ENCODE measurements around a stretch of chr1.

DNA sequence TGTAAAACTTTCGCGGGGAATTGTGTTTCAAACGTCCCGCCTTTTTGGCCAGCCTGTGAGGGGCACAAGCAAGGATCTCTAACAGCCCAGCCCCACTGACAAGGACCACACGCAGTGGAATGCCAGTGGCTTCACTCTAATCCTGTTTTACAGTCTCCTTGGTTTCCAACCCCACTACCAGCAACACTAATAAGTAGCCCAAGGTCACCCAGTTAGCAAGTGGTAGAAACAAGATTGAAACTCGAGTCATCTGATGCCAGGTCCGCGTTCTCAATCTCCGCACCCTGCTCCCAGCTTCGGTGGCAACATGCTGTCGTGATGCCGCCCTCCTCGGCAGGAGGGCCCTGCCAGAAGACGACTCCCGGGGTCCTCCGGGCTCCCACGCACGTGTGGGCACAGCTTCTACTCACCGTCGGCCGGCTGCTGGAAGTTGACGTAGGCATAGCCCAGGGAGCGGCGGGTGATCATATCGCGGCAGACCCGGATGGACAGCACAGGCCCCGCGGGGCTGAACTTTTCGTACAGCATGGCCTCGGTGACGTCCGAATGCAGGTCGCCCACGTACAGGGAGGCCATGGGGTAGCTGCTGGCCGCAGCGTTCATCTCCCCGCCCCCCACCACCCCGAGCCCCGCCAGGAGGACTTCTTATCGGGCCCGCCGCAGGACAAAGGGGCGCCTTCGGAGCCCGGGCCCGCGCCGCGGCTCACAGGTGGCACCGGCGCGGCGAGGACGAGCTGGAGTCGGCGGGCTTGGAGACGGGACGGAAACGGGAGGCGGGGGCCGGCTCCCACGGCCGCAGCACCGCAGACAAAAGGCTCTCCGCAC, 1.0 kb downstream of the PABPC4 start:
- RRBS, result 1% methylated on average over 19 of the region's 66 CpGs

GRCh38 chr1:39593976-39594458, 17.4 kb upstream of the PABPC4 start:
- RRBS, result no CpG with 5 or more reads among the region's 9 CpGs

- RRBS, result 12% methylated on average over 10 of the region's 69 CpGs
These were observed 7.4 kb downstream of the HPCAL4 start for GRCh38 chr1:39683676-39684447.

- RRBS, result no CpG with 5 or more reads among the region's 13 CpGs
These were observed 4.8 kb downstream of the MYCL start for GRCh38 chr1:39896550-39897595.

- RRBS, result no CpG with 5 or more reads among the region's 24 CpGs
These were observed 1.0 kb downstream of the MFSD2A start for GRCh38 chr1:39955765-39956560.

GRCh38 chr1:39960566-39961113, 5.7 kb downstream of the MFSD2A start:
- RRBS, result no CpG with 5 or more reads among the region's 8 CpGs

- RRBS, result no CpG with 5 or more reads among the region's 4 CpGs
These were observed 25.8 kb downstream of the MFSD2A start for GRCh38 chr1:39980587-39981222.

DNA sequence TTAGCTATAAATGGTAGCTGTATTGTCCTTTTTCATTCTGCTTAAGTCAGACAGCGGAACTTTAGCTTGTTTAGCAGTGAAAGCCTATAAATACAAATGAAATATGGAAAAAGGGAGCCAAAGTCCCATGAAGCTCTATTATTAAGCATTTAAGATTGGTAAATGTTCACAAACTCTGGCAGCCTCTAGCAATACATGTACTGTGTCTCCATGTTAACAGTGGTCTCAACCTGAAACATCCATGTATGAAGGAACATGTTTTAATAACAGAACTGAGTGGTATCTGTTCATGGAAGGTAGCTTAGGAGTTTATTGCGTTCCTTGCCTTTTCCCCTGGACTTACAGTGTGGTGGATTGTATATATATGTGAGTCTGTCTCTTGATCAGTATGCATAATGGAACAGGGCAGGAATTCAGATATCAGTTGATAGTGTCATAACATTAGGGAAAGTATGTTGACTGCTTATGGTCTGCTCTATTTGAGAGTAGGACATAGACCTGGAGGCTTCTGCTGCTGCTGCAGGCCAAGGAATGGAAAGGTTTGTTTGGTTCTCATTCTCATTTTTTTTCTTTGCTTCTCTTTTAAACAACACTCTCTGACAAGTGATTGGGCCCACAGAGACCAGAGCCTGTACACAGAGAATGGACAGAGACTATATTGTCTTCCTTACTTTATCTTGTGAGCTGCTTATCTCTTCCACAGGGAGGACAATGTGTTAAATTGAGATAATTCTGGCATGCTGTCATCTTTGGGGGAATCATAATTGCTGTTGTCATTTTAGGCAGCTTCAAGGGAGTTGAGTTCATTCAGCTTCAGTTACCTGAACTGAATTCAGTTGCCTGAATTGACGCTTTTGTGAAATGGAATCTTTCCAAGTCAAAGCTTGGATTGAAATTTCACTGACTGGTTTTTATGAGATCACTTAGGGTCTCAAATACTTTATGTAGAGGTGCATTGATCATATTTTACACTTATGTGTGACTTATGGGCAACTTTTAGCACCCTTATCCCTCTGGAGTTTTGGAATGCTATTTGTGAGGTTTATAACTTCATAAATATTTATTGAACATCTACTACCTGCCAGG, 16.8 kb downstream of the CAP1 start:
- RRBS, result no CpG with 5 or more reads among the region's 3 CpGs

DNA sequence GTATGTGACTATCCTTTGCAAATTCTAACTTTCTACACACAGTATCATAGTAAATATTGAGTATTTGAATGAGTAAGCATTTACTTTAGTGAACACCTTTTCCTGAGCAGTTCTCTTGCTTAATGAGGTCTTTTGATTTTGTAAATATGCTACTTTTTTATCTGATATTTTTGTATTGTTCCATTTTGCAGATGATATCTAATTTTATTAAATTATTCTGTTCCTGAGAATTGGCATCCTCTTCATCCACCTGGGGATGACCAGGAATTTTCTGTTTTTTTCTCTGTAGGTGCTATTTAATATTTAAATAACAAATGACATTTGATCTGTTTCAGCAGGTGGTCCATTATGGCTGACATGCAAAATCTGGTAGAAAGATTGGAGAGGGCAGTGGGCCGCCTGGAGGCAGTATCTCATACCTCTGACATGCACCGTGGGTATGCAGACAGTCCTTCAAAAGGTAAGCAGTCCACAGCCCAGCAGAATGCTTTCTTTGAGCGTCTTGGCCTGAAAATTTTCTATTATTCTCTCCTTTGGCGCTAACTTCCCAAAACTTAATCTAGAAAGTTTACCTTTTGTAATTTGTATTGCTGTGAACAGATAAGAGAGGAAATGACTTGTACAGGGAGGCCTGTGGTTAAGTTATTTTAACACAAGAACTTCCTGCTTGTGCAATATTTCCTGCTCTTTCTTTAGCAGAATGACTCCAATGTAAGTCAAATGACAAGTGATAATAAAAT, 18.6 kb downstream of the CAP1 start:
- RRBS, result no CpG with 5 or more reads among the region's 4 CpGs

DNA sequence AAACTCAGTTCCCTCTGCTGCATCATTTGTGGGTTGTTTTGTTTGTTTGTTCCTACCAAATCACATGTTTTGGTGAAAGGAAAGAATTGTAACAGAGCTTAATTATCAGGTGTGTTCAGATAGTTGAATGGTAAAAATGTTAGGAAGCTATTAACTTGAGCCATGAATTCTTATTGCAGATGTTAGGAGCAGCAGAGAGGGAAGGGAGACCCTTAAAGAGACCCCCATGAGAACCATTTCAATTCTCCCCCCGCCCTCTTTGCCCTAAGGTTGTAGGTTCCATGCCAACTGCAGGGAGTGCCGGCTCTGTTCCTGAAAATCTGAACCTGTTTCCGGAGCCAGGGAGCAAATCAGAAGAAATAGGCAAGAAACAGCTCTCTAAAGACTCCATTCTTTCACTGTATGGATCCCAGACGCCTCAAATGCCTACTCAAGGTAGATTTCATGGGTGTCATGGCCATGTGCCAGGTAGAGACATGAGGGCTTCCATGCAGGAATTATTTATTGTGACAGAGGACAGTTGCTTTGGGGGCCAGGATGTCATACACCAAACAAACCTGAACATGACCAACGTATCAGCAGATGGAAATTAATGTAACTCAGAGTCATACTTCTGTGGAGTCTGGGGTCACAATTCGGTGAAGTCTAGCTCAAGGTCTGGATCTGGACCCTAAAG, 34.2 kb upstream of the ZFP69B start:
- RRBS, result no CpG with 5 or more reads among the region's 6 CpGs

- RRBS, result no CpG with 5 or more reads among the region's 4 CpGs
These were observed 27.9 kb upstream of the ZFP69B start for GRCh38 chr1:40422289-40422872.

GRCh38 chr1:40426633-40427007, 23.7 kb upstream of the ZFP69B start:
- RRBS, result no CpG with 5 or more reads among the region's 4 CpGs

DNA sequence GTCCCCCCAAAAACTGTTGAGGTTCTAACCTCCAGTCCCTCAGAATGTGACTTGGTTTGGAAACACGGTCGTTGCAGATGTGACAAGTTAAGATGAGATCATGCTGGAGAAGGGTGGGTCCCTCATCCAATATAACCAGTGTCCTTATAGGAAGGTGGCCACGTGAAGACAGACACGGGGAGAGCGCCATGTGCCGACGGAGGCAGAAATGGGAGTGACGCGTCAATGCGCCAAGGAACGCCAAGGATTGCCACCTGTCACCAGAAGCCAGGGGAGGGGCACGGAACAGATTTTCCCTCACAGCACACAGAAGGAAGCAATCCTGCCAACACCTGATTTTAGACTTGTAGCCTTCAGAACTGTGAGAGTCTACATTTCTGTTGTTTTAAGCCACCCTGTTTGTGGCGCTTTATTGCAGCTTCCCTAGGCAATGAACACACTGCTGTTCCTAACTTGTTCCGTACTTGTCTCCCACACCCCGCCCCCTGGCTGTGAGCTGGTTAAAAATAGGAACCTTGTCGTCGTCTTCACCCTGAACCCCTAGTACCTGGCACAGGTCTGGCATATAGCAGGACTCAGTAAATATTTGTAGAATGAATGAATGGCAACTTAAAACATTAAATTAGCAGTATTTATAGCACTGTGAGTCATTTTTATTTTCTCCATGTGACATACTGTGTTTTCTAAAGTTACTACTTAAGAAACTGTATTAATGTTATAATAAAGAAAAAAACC, 14.2 kb downstream of the RIMS3 start:
- RRBS, result no CpG with 5 or more reads among the region's 17 CpGs

DNA sequence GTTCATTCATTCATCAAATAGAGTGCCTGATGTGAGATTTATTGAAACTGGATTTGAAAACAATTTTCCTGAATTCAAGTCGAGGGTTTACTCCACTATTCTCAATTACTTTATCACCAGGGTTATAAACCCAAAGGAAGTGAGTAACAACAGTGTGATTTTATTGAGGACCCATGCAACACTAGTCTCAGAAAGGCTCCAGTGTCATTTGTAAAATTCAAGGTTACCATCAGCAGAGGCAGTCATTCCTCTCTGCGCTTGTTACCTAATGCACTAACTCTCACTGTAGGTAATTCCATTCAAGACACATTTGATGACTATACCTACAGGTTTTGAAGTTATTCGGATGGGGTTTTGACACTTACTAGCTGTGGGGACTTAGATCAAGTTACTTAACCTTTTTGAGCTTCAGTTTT, 903 bp upstream of the NFYC start:
- RRBS, result no CpG with 5 or more reads among the region's 3 CpGs

DNA sequence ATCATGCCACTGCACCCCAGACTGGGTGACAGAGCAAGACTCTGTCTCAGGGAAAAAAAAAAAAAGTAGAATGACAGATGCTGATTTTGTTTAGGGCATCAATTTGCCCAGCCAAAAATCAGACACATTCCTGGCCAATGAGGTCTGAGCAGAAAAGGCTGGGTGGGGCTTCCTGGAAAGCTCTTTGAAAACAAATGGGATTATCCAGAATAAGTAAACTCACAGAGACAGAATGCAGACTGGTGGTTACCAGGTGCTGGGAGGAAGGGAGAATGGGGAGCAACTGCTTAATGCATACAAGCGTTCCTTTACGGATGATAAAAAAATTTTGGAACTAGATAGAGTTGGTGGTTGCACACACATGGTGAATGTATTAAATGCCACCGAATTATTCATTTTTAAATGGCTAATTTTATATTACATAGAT, 10.1 kb upstream of the CITED4 start:
- RRBS, result no CpG with 5 or more reads among the region's 3 CpGs

GRCh38 chr1:41013609-41014274, 7.8 kb downstream of the SLFNL1 start:
- RRBS, result no CpG with 5 or more reads among the region's 14 CpGs

GRCh38 chr1:41045386-41046257, 24.1 kb upstream of the SLFNL1 start:
- RRBS, result no CpG with 5 or more reads among the region's 9 CpGs

DNA sequence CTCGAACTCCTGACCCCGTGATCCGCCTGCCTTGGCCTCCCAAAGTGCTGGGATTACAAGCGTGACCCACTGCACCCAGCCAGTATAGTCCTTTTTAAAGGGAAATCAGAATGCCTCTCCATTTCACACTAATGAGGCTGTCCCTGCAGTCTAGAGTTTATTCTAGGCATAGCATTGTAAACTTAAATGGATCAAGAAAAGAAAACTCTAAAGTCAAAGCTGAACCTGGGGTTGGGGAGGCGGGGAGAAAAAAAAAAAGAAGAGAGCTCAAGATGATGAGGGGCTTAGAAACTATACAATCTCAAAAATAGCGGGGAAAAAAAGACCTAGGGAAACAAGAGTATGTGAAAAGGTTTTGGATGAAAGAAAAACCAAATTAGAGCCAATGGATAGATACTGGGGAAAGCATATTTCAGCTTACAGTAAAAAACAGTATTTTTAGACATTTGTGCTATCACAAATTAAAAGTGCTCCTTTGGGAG, 79.3 kb upstream of the SLFNL1 start:
- RRBS, result no CpG with 5 or more reads among the region's 6 CpGs

DNA sequence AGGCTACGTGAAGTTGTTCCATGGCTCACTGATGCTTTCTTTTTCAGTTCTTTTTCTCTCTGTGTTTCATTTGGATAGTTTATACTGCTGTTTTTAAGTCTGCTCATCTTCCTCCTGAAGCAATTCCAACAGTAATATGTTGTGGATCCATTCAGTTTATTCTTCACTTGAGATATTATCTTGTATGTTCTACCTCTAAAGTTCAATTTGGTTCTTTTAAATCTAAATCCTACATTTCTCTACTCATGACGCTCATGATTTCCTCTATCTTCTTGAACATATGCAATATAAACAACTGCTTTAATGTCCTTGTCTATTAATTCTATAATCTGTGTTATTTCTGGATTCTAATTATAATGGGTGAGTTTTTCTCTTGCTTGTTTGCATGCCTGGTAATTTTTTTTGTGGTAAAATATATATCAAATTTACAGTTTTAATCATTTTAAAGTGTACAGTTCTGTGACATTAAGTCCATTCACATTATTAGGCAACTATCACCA, 107.3 kb upstream of the SLFNL1 start:
- RRBS, result no CpG with 5 or more reads among the region's 2 CpGs

GRCh38 chr1:41241214-41241957, 720 bp downstream of the SCMH1 start:
- RRBS, result 2% methylated on average over 52 of the region's 77 CpGs